Suprapubic skin (tissue), 4 donors: ENCODE measurements around the genes AMOT and RBMXL3.

GRCh38 chrX:106170808-106171426, 2.8 kb downstream of the PWWP3B start:
- PRO-cap = no peak
- RAMPAGE, long total RNA, 4 experiments = no peak in any of the 4 experiments

GRCh38 chrX:106693398-106694151, 32.9 kb upstream of the RNF128 start:
- PRO-cap = no peak
- RAMPAGE, long total RNA, 4 experiments = no peak in any of the 4 experiments

DNA sequence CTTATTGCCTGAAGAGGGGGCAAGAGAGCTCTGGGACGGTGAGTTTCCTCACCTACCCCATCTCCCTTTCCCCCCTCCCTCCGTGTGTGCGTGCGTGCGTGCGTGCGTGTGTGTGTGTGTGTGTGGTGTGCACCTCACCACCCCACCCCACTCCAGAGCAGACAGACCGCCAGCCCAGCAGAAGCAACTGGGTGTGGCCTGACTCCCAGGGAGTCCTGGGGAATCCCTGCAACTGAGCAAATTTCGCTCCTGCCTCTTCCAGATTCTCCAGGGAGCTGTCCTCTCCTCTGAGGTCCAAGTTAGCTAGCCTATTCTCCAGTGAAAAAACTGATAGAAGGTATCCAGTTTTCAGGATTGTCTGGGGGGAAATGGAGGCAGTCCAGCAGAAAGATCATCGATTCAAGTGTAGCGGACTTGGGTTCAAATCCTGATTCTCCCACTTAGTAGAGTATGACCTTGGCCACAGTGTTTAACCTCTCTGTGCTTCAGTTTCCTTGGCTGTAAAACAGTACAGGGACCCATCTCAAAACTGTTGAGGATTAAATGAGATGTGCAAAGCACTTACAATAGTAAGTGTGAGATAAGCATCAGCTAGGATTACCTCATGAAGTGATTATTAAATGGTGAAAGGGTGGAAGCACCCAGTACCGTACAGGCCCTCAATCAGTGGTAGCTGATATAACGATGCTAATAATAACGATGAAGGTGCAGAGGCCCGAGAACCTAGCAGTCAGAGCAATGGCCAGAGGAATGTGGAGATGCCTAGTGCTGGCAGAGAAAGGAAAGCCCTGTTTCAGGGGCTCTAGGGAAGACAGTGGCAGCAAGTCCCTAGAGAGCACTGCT, 45.0 kb downstream of the PRPS1 start:
- PRO-cap = unidirectional peak, plus-strand start at position 150 of the sequence
- RAMPAGE, long total RNA, 4 experiments = no peak in any of the 4 experiments

GRCh38 chrX:107678696-107679678, 50.7 kb downstream of the PRPS1 start:
- PRO-cap = bidirectional peak, plus-strand start at chrX:107679518, minus-strand start at chrX:107679413
- RAMPAGE, long total RNA, 4 experiments = no peak in any of the 4 experiments

DNA sequence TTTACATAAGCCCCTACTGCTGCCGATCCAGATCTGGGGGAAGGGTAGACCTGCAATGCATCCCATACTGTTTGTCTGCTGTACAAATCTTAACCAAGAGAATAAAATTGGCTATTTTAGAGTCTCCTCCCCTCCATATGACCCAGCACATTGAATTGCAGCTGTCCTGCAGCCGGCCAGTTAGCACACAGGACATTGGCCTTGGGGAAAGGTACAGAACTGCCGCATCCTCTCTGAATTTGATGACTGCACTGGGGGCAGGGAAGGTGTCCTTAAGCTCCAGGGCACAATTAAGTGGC, 60.5 kb downstream of the TSC22D3 start:
- PRO-cap = unidirectional peak, minus-strand start at position 187 of the sequence
- RAMPAGE, long total RNA, 4 experiments = no peak in any of the 4 experiments

DNA sequence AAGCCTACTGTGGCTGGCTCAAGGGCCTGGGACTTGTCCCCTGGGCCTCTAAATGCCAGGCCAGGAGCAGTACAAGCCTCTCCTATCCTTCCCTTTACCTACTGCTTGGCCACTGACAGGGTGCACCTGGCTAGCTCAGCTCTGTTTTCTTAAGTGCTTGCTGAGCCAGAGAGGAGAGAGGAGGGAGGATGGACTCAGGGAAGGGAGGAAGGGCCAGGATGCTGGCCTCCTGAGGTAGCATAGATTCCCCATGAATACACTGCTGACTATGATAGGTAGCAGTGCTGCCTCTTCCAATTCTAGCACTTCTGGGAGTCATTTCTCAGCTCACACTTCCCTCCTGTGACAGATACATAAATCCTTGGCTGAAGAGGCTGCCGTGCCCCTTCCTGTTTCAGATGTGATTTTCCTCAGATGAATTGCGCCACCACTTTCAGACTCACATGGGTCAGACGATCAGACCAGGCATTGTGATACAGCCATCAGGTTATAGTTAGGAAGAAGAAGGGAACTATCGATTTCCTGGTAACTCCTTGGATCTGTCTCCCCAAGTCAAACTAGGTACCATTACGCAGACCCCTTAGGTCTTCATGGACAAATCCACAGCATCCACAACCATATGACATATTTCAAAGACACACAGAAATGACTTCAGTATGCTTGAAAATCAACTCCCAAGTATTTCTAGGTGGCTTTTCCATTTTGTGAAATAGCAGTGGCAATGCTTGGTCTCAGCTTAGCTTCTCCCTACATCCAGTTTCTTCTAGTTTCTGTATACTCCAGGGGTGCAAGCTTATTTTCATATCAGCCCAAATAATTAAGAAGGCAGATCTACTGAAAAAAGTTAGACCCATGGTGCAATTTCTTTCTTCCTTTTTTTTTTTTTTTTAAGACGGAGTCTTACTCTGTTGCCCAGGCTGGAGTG, 22.3 kb downstream of the TSC22D3 start:
- PRO-cap = no peak
- RAMPAGE, long total RNA, 4 experiments = start-site peak on the minus strand in 1 of 4 experiments, centred at position 728 of the sequence, 6 reads per replicate

GRCh38 chrX:108732588-108733234, 3.7 kb downstream of the IRS4 start:
- PRO-cap = no peak
- RAMPAGE, long total RNA, 4 experiments = no peak in any of the 4 experiments

GRCh38 chrX:109537151-109537800, 632 bp downstream of the NXT2 start:
- PRO-cap = bidirectional peak, plus-strand start at chrX:109537227, minus-strand start at chrX:109537067
- RAMPAGE, long total RNA, 4 experiments = start-site peak on the plus strand in 1 of 4 experiments, at chrX:109537174-109537219 at its widest, 21 reads per replicate

DNA sequence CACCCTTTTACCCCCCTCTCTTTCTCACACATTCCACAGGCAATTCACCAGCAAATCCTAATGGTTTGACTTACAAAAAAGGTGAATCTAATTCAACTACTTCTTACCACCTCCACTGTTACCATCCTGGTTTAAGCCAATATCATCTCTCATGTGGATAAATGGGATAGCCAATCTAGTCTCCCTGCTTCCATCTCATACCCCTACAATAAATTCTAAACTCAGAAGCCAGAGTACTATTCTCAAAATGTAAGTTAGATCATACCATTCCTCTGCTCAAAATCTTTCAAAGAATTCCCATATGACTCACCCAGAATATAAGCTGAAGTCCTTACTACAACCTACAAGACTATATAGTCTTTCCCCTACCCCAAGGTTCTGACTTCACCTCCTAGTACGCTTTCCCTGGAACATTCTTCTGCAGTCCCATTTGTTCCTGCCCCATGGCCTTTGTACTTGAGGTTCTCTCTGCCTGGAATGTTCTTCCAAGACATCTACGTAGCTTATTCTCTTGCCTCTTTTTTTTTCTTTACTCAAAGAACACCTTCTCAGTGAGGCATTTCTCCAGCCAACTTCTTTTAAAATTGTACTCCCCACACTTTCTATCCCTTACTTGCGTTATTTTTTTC, 43.8 kb downstream of the ACSL4 start:
- PRO-cap = no peak
- RAMPAGE, long total RNA, 4 experiments = no peak in any of the 4 experiments

GRCh38 chrX:109840499-109841046, 107.5 kb upstream of the ACSL4 start:
- PRO-cap = no peak
- RAMPAGE, long total RNA, 4 experiments = no peak in any of the 4 experiments

- PRO-cap = no peak
- RAMPAGE, long total RNA, 4 experiments = no peak in any of the 4 experiments
Measured at GRCh38 chrX:110032402-110032906, 29.5 kb downstream of the TMEM164 start.

DNA sequence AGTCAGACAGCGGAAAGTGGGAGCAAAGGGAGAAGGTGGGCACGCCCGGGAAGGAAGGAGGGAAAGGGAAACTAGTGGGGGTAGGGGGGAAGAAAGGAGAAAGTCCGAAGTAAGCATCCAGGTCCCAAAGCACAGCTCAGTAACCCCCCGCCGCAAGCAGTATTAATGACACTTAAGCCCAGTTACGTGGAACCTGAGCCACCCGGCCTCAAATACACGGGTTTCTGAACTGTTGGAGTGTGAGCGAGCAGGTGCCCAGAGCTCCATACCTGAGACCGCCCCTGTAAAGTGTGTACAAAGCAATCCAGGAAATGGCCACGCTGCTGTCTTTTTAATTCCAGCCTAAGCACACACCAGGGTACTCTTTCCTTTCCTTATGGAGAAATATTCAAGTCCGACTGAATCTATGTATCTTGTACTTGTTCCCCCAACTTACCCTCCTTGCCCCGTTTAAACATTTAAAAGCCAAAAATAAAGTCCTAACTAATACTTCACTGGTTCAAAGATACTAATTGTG, 587 bp upstream of the AMMECR1 start:
- PRO-cap = no peak
- RAMPAGE, long total RNA, 4 experiments = no peak in any of the 4 experiments

DNA sequence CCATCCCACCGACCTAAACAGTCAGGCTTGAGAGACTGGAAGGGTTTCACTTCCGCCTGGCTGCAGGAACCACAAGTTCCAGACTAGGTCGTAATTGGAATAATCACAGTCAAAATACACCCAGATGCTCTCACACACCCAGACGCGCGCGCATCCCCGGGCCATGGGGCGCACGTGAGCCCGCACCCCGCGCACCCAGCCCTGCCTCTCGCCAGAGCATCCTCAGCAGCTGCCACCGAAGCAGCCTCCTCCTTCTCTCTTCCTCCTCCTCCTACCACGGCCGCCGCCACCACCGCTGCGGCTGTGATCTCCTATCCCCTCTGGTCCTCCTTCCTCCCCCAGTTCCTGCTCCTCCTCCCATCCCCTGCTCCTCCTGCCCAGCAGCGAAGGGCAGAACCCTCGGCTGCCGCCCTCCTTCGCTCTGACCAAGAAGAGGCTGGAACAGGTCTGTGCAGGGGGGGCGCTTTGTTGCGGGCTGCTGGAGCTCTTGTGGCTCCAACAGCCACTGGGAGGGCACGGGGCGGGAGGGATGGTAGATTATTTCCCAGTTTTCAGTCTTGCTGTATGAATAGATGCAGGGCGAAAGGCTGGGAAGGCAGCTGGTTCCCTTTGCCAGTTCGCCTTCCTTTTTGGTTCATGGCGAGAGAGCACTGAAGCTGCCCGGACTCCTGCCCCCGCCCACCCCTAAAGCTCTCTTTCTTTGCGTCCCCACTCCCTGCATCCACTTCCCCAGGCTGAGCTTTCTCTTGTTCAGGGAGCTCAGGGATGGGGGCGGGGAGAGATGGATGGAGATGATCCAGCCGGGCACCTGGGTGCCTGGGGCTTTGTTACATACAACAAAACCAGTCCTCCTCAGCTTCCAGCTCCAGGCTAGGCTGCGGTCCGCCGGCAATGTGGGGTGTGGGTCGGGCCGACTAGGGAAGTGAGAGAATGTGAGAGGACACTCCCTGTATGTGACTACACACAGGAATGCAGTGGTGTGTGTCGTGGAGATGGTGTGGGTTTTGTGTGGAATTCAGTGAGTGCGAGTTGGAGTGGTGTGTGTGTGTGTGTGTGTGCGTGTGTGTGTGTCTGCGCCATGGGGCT, 148.9 kb upstream of the CHRDL1 start:
- PRO-cap = no peak
- RAMPAGE, long total RNA, 4 experiments = start-site peak on the plus strand in 3 of 4 experiments, centred at positions 219 to 383 of the sequence, 6 to 28 reads per replicate

- PRO-cap = no peak
- RAMPAGE, long total RNA, 4 experiments = no peak in any of the 4 experiments
Measured at GRCh38 chrX:110964788-110965245, 131.2 kb upstream of the PAK3 start.

DNA sequence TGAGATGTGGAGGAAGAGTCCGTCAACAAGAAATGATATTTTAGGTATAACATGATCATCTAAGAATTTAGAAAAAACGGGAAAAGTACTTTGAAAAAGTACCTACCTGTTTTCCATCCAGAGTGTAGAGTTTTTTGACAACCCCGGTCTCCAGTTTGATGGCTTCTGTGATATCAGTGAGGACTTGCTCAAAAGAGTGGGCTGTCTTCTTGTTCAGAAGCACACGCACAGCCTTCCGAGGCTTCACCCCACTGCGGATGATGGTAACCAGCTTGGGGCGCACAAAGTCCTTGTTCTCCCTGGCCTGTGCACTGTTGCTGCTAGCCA, 11.1 kb downstream of the DCX start:
- PRO-cap = no peak
- RAMPAGE, long total RNA, 4 experiments = no peak in any of the 4 experiments

GRCh38 chrX:112840239-112841565, at the start of gene AMOT:
Gene AMOT, minus strand, starts transcription at chrX:112840831.
- PRO-cap = bidirectional peak, plus-strand start at chrX:112841041, minus-strand start at chrX:112840928
- RAMPAGE, long total RNA, 4 experiments = start-site peak on the minus strand in 3 of 4 experiments, at chrX:112840494-112840641 at its widest, 7 to 18 reads per replicate

DNA sequence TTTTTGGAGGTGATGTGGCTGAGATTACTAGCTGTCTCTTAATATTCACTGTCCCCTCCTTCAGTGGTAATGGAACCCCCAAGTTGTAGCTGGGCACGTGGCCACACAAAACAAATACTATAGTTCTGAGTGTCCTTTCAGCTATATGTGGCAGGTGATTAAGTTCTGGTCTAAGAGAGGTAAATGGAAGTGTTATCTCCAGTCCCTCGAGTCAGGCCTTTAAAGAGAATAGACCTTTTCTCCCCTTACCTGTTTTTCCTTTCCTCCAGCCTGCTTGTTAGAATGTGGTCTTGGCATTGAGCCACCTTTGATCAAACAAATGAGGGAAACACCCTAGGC, 13.1 kb upstream of the IL13RA2 start:
- PRO-cap = no peak
- RAMPAGE, long total RNA, 4 experiments = no peak in any of the 4 experiments

DNA sequence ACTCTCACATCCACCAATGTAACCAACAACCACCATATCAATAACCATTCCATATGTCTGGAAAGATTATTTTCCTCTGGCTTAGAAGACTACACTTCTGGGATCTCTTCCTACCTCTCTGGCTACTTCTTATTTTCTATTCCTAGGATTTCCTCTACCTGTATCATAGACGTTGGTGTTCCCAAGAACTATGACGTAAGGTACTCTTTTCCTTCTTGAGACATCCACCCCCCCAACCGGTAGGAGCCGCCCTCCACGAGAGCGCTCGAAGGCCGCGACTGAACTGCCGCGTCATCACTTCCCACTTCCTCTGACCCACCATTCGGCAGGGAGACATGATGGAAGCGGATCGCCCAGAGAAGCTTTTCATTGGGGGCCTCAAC, at the start of gene RBMXL3:
TSS of gene RBMXL3 (plus strand) at position 304 of the 383 bp plus-strand sequence.
- PRO-cap = no peak
- RAMPAGE, long total RNA, 4 experiments = no peak in any of the 4 experiments

GRCh38 chrX:115562584-115563017, 1.6 kb downstream of the PLS3 start:
- PRO-cap = no peak
- RAMPAGE, long total RNA, 4 experiments = start-site peak on the minus strand in 1 of 4 experiments, at chrX:115562699-115562752 at its widest, 9 reads per replicate

DNA sequence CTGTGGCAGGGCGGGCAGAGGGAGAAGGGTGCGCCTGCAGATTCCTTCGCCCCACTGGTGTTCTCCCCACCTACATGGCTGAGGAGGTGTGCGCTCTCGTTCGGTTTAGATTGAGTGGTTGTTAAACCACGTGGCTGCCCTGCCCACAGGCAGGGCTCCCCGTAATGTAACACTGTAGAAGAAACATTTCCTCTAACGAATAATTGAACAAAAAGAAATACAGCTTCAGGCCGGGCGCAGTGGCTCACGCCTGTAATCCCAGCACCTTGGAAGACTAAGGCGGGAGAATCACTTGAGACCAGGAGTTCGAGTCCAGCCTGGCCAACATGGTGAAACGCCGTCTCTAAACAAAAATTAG, 162.4 kb downstream of the PLS3 start:
- PRO-cap = no peak
- RAMPAGE, long total RNA, 4 experiments = no peak in any of the 4 experiments